Bronchus (tissue), 1 donor: ENCODE measurements around the gene EML1.

DNA sequence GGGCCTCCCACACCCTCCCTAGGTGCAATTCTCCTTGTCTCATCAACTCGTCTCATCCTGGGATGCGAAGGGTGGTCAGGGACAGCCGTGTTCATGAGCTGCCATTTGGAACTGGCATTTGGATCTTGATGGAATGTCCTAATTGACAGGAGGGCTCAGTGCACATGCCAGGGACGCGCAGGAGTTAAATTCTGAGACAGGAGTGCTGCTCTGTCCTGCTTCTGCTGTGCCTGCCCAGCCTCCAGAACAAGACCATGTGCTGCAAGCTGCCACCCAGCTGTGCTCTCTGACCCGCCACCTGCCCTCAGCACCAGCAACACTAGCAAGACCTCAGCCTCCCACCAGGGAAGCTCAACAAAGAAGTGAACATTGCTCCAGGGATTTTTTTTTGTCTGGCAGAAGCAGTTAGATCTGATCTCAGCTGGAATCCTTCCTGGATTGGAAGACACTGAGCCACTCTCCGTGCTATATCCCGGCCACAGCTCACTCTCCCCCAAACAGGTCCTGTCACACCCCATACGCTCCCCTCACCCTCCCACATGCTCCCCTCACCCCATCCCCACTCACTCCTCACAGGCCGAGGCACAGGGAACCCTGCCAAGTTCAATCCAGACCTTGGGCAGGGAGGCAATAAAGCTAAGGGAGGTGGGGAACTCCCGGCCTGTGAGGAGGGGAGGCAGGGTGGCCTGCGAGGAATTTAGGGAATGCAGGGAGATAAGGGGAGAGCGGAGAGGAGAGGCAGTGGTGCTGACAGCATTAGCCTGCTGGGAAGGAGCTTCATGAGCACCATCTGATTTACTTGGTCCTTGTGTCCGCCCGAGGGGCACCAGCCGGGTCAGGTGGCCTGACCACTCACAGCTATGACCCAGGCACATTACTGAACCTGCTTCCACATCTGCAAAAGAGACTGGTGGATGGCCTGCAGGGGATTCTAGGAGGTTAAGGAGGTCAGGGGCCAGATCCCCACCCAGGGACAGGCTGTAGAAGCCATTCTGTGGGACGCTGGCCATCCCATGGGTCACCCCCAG, 29.8 kb downstream of the CCDC85C start:
- PRO-cap, result no peak

- PRO-cap, result no peak
These were observed 12.3 kb upstream of the CYP46A1 start for GRCh38 chr14:99671693-99672280.

DNA sequence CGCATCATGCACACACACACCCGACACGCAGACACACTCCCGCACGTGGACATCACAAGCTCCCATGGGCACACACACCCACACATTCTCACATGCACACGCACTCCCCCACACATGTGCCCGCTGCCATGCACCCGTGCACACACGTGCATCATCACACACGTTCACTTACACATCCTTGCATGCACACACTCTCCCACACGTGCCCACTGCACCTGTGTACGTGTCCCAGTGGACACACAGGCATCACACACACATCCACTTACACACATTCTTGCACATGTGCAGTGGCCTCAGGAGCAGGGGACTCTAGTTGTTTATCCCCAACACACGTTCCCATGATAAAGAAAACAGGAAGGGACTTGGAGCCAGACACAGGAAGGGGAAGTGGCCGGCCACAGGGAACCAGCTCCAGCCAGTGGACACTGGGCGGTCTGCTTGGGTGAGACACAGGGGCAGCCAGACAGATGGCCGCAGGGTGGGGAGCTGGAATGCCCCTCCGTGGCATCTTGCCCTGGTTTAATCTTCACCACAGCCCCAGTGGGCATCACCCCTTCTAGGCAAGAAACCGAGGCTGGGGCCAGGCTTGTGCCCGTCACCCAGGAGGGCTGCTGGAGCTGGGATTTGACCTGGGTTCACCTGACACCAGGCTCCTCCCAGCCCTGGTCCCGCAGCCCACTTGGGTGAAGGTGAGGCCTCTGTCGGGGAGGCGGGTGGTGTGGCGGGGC, 49.7 kb downstream of the CYP46A1 start:
- PRO-cap, result unidirectional peak, plus-strand start at position 425 of the sequence

- PRO-cap, result no peak
These were observed 52.9 kb upstream of the EML1 start for GRCh38 chr14:99740259-99740731.

DNA sequence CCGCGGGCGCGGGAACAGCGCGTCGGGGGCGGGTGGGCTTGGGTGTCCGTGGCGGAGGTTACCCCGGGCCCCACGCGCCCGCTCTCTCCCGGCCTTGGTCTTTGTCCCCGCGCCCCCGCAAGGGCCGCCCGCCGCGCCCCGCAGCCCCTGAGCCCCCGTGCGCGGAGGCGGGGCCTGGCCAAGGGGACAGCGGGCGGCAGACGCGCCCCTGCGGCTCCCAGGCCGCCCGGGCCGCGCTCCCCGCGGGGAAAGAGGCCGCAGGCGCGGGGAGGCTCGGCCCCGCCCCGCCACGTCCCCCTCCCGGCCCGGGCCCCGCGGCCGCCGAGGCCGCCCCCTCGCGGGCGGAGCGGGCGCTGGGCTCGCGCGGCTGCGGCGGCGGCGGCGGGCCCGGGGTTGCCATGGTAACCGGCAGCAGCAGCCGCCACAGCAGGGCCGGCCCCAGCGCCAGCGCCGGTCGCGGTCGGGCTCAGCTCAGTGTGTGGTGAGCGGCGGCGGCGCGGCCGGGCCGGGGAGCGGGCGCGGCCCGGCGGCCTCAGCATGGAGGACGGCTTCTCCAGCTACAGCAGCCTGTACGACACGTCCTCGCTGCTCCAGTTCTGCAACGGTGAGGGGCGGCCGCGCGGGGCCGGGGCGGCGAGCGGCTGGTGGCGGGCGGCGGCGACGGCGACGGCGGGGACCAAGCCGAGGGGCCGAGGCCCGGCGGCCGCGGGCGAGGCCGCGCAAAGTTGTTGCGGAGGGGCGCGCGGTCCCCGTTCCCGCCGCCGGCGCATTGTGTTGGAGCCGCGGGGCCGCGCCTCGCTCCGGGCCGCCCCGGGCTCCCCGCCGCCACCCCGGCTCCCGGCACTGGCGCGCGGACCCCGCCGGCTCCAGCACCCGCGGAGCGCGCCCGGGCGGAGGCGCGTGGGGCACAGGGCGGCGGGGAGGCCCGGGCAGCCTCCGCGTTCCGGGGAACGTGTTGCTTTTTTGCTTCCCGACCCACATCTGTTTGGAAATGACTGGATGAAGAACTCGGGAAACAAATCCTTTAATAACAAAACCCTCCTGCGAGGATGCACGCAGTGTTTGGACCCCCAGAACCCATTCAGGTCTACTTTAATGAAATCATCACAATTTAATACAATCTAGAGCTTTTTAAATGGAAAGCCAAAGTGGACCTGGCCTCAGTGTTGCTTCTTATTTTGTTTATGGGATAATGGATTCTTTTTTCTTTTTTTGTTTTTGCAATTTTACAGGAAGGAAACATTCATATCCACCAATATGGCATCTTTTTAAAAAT, at the start of gene EML1:
Gene EML1, plus strand, starts transcription at position 474 of the 1,276 bp plus-strand sequence.
- PRO-cap, result bidirectional peak, plus-strand start at position 474 of the sequence, minus-strand start at position 251 of the sequence

DNA sequence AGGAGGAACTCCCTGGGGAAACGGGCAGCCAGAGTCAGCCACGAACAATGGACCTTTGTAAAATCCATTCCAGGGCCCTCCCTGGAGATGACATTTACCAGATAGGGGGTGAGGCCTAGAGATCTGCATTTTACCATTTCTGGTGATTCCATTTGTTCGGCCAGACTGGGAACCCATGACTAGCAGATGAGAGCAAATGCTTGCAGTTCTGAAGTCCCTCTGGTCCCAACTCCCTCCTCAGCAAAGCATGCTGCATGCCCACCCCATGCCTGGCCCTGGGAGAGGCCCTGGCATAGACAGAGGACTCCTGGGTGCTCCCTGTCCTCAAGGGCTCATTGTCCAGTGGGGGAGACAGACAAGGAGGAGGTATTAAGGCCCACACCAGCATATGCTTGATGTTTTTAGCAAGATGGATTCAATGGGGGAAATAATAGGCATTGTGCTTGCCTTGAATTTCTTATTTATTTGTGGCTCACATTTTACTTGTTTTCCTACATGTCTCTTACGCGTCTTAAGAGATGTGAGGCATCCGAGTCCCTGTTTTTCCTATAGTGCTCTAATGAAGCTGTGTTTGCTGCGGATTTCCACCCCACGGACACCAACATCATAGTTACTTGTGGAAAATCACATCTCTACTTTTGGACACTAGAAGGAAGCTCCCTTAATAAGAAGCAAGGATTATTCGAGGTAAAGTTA, 115.7 kb downstream of the EML1 start:
- PRO-cap, result no peak

GRCh38 chr14:99946904-99947449, 118.2 kb upstream of the EVL start:
- PRO-cap, result no peak

GRCh38 chr14:100018493-100018940, 46.7 kb upstream of the EVL start:
- PRO-cap, result no peak

- PRO-cap, result bidirectional peak, plus-strand start at chr14:100240039, minus-strand start at chr14:100240018; bidirectional peak, plus-strand start at chr14:100240197, minus-strand start at chr14:100240255; bidirectional peak, plus-strand start at chr14:100240295, minus-strand start at chr14:100240284; bidirectional peak, plus-strand start at chr14:100240674, minus-strand start at chr14:100240578
These were observed 1.3 kb downstream of the YY1 start for GRCh38 chr14:100239825-100241026.

GRCh38 chr14:100371590-100372245, 3.4 kb downstream of the WARS1 start:
- PRO-cap, result no peak

DNA sequence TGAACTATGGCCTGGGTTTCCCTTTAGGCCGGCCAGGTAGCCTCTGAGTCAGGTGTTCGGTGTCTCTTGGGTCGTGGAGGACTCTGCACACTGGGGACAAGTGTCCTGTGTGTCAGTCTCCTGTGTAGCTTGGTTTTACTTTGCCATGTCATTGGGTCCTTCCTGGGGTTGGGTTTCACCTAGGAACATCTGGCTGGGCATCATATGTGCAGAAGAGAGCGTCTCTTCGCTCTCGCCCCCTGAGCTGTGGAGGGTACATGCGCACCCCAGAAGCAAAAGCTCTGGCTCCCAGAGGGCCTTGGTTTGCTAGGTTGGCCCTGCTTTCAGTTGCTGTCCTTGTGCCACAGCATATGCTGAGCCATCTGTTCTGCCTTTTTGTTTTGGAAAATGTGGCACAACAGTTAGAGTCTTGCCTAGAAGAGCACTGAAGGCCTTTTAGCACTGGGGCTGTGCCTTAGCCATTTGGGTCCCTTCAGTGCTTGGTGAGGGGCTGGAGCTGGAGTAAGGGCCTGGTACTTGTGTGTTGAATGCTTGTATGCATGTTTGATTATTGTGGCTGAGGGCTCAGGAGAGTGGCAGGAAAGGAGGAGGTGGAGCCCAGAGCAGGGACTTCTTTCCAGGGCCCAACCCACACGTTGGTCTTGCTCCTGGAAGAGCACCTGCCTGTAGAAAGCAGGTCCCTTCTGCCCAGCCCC, 60.4 kb downstream of the WDR25 start:
- PRO-cap, result no peak

DNA sequence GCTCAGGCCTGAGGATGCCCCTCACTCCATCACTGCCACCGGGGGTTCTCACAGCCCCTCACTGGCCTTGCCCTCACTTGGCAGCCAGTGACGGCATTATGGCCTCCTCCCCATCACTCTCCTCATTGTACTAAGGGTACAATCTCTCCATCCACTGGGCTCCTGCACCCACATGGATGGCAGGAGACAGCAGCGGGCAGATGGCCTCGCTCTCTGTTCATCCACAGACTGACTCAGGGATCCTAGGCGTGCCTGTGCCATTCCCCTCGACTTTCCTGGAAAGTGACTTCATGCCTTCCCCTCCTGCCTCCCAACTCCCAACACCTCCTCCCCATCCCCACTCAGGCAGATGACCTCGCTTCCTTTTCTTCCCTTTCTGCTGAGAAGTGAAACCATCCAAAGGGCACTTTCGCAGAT, 29.7 kb downstream of the BEGAIN start:
- PRO-cap, result no peak

- PRO-cap, result no peak
These were observed 17.8 kb downstream of the BEGAIN start for GRCh38 chr14:100569146-100570171.

DNA sequence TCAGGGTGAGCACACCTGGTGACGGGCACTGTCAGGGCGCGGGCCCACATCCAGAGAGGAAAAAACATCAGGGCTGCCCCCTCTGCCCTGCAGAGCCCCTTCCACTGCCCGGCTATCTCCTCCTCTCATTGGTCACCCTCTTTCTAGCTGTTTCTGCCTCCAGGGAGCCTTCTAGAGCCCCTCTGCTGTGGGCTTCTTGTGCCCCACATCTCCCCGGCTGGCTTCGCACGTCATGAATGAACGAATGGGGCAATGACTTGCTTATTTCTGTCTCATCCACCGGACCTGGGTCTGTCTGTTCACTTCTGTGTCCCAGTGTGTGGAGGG, 52.9 kb upstream of the BEGAIN start:
- PRO-cap, result no peak

DNA sequence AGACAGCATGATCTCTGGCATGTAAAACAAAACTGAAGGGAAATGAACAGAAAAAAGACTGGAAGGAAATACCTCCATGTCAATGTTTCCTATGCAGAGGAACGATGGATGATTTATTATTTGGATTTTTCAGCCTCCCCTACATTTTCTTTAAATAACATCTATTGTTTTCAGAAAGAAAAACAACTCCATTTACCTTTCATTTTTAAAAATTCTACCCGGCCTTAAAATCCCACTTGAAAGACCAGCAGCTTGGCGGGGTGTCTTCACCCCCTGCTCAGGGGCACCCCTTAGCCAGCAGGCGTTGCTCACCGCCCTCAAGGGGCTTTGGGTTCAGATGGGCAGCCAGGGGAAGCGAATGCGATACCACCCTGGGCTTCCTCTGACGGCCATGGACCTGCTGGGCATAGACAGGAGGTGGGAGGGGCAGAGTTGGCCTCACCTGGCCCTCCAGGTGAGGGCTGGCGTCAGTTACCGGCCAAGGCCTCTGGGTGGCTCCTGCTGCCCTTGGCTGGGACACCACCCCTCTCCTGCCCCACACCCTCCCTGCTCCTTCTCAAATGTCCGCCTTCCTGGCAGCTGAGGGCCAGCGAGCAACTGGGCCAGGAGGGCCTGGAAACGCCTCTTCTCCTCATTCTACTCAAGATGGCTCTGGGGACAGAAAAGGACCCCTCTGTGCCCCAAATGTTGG, 18.5 kb upstream of the DLK1 start:
- PRO-cap, result no peak

- PRO-cap, result no peak
These were observed 17.6 kb upstream of the DLK1 start for GRCh38 chr14:100708839-100709769.

DNA sequence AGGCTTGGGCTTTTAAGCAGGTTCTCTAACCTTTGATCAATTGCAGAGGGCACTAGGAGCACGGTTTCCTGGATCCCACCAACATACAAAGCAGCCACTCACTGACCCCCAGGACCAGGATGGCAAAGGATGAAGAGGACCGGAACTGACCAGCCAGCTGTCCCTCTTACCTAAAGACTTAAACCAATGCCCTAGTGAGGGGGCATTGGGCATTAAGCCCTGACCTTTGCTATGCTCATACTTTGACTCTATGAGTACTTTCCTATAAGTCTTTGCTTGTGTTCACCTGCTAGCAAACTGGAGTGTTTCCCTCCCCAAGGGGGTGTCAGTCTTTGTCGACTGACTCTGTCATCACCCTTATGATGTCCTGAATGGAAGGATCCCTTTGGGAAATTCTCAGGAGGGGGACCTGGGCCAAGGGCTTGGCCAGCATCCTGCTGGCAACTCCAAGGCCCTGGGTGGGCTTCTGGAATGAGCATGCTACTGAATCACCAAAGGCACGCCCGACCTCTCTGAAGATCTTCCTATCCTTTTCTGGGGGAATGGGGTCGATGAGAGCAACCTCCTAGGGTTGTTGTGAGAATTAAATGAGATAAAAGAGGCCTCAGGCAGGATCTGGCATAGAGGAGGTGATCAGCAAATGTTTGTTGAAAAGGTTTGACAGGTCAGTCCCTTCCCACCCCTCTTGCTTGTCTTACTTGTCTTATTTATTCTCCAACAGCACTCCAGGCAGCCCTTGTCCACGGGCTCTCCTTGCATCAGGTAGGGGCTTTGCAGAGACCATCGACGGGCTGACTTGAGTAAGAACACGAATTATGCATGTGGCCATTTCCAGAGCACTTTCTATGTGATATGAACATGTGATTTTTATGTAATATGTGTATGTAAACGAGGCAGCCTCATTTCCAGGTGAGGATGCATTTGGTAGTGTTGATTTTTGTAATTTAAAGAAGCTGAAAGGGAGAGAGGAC, 74.2 kb downstream of the RTL1 start:
- PRO-cap, result no peak

DNA sequence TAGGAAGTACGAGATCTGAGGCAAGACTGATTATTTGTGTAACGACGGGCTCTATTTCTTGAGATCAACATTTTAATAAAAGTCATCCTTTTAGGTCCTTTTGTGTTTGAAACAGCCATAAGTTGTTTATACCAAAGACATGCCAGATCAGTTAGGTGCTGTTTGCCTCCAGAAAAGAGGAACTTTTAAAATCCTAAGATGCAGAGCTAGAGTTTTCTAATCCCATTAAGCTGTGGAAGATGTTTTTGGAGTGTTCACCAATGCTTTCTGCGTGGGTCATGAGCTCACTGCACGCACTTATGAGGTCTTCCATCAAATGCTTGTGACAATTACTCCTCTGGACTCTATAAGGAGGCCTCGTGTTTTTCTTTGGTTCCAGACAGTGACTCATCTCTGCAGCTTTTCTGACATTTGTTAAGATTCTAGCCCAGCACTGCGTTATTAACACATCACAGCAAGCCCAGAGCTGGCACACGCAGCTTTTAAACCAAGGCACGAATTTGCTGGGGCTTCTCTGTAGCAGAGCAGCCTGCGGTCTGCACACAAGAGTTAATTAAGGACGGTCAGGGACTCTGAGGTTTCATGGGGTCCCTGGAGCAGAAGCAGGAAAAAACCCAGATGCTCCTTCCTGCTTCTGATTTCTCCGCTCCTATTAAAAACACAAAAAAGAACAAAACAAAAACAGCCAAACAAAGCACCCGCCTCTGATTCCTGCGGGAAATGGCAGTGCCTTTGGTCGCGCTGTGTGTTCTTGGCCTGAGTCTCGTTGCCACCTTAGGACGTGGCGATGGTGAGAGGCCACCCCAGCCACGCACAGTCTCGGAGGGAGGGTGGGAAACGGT, 60.7 kb downstream of the RTL1 start:
- PRO-cap, result no peak

- PRO-cap, result no peak
These were observed 46.1 kb upstream of the RTL1 start for GRCh38 chr14:100949600-100950055.

GRCh38 chr14:100968704-100969046, 65.2 kb upstream of the RTL1 start:
- PRO-cap, result no peak